Monocyte (primary cell): ENCODE data around the gene CDH11.

GRCh38 chr16:65121766-65122099, at the start of gene CDH11:
Gene CDH11, minus strand, starts transcription at chr16:65122063.
- PRO-cap, 2 experiments: peak in 1 of 2 experiments; most common minus-strand start chr16:65122063 (in 1)

DNA sequence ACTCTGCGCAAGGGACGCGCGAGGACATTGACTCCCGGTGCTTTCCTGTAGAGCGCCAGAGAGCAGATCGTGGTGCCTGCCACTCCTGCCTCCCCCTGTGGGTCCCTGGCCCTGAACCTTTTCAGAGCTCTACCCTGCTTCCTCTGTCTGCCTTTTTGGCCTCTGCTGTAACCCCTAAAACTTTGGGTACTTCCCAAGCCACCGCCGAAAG, 2.0 kb upstream of the CDH11 start:
- PRO-cap, 2 experiments: no peak in any of the 2 experiments

DNA sequence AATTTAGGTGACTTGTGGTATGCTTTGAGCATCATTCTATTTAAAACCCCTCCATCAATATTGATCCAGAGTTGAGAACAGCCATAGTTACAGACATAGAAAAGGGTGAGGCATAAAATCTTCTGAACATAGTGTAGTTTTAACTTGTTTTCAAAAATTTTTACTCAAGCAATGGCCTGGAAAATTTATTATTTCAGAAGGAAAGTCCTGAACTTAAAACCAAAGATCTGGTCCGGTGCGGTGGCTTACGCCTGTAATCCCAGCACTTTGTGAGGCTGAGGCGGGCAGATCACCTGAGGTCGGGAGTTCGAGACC, 66.0 kb upstream of the CDH11 start:
- PRO-cap, 2 experiments: no peak in any of the 2 experiments

DNA sequence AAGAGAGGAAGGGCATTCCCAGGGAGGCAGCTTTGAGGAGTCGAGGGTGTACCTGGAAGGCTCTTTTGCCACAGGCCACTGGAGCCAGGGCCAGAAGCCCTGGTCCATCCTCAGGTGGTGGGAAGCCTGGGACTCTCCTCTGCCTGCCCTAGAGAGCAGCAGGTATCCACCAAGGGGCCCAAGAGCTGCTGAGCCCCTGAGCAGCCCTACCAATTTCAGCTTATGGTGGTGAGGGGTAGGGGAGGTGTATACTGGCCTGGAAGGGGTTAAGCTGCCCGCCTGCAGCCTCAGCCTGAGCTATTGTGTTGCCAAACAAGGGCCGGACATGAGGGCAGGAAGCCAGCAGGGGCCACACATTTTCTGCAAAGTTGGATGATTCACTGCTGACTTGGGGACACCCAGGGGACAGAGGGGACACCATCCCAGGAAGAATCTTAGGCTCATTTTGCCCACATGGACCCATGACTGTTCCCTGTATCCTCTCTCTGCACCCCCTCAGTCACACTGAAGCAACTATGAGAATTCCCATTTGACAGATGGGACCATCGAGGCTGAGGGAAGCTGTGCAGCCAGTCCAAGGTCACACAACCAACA, 1.8 kb downstream of the CDH5 start:
- PRO-cap, 2 experiments: no peak in any of the 2 experiments

DNA sequence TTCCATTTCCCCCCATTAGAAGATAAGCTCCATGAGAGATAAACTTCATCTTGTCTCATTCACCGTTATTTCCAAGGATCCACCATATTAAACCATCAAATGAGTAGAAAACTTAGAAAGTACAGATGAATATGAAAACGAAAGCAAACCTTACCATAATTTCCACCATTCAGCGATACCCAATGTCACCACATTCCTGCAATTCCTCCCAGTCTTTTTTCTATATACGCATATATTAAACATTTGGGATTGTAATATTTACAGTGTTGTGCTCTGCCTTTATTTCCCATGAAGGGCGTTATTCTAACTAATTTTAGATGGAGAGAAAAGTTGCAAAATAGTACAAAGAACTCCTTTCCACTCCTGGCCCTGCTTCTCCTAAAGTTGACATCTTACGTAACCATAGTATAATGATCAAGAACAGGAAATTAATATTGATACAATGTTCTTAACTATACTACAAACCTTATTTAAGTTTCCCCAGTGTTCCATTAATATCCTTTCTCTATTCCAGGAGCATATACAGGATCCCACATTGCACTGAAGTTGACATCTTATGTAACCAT, 46.4 kb downstream of the TK2 start:
- PRO-cap, 2 experiments: no peak in any of the 2 experiments

- PRO-cap, 2 experiments: peak in 1 of 2 experiments; most common plus-strand start chr16:66526083 (in 1); most common minus-strand start chr16:66525959 (in 1)
Observed at GRCh38 chr16:66525816-66526347, 24.0 kb downstream of the TK2 start.

GRCh38 chr16:66843946-66844272, 305 bp upstream of the CA7 start:
- PRO-cap, 2 experiments: no peak in any of the 2 experiments

- PRO-cap, 2 experiments: peak in 1 of 2 experiments; most common minus-strand start chr16:66922041 (in 1)
Observed at GRCh38 chr16:66921837-66922533, 3.3 kb upstream of the CDH16 start.

DNA sequence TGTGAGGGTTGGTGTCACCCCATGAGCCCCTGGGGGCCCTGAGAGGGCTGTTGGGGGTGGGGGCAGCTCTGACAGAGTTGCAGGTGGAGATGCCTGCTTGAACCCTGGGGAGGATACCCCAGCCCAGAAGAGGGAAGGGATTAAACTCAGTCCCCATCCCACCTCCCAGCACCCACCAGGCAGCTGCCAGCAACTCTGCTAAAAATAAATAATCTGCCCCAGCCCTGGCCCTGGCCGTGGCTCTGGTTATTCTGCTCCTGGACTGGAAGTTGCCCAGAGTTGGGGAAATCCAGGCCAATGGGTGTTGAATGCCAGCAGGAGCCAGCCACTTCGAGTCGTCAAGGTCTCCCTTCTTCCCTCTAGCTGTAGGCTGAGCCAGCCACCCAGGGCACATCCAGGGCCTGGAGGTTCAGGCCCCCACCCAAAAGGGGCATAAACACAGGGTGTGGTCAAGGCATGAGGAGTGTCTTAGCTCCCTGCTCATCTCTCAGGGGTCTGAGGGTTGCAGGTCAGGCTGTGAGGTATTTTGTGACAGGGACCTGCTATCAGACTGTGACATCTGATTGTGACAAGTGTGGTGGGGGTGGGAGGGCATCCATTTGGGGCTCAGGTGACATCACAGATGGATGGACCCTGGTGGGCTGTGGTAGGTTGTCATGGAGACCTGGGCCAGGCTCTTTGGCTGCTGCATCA, 923 bp upstream of the RRAD start:
- PRO-cap, 2 experiments: peak in 1 of 2 experiments; most common minus-strand start position 194 of the sequence (in 1)

DNA sequence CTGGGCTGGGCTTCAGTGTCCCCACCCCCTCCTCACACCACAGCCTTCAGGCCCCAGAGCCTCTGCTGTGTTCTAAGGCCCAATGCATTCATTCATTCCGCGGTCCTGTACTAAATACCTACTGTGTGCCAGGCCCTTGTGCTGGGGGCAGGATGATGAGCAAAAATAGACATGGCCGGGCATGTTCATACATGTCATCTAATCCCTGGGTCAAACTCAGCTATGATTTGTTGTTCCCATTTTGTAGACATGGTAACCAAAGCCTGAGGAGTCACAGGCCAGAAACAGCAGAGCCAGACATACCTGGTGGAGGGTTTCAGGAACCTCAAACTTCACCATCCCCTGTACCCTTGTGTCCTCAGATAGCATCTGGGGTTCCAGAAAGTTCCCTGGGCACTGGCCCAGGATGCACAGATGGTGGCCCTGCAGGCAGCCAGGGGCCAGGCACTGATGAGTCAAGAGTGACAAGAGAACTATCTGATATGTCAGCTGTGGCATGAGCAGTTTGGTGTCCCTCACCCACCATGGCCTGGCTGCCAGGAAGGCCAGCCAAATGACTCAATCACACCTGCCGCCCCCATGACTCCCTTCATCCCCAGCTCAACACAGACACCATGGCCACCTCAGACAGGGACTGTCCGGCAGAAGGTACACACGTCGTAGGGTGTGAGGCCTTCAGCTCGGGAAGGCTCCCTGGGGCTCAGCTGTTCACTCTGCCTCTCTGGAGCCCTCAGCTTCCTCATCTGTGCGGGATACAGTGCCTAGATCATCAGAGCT, 2.8 kb upstream of the RRAD start:
- PRO-cap, 2 experiments: no peak in any of the 2 experiments

DNA sequence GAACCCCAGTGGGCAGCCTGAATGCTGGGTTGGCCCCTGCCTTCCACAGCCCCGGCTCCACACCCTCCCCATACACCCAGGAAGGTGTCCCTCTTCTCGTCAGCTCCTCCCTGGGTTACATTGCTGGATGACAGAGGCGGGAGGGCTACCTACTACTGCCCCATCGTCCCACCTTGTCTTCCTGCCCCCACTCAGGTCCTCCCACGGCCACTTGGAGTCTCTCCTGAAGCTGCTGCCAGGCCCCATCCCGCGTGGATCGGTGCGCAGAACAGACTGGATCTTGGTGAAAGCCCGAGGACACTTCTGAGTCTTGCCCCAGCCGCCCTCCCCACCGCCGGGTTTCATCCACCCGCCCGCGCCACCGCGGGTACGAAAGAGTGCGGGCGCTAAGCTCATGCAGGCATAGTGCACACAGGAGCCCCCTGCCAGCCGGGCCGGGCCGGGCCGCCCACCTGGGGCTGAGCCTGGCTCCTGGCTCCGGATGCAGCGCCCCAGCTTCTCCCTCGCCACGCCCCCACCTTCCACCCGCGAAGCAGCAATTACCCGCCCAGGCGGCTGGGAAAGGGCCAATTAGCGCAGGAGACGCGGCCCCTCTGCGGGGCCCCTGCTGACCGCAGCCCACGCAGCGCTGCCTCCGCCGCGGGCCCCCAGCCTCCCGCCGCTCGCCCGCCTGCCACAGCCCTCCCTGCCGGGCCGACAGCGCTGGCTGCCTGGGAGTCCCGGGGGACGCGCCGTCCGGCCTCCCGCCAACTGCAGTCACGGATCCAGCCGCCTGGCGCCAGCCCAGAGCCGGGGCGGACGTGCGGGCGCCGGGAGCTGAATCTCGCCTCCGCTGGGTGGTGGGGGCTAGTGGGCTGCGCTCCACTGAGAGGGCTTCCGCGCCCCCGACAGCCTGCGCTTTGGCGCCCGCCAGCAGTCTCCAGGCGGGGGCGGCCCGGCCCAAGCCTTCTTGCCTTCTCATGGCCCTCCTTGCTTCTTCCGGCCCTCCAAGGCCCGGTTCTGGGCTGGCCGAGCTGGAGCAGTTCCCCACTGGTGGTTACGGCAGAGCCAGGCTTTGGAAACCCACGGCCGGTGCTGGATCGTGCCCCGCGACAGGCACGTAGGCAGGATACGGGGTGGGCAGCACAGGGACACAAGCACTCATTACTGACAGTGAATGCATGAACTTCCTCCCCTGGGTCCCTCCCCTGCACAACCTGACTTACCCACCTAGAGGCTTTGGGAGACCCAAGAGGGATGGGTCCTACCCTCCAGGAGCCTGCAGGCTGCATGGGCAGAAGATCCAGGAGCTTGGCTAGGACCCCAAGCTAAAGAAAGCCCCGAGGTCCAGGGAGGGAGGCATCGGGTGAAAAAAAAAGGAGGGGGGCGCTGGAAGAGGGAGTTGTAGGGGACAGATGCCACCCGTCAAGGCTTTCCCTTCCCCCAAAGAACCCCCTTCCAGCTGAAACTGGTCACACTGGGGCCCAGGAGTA, 15.0 kb upstream of the CBFB start:
- PRO-cap, 2 experiments: no peak in any of the 2 experiments

DNA sequence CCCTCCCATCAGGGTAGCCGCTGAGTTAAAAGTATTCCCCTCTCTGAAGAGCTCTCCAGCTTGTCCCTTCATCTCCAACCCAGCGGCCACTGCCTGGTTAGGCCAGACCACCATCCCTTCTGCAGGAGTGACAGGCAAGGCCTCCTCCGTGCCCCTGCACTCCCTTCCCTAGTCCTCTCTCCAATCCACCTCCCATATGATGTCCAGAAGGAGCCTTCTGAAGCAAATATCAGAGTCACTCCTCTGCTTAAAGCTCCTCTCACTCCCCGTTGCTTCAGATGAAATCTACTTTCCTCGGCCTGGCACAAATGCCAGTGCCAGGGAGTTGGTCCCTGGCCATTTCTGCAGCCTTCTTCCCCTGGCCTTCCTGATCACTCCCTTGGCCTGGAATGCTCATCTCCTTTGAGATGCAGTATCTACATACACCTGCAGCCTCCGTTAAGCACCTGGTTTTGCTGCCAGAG, 6.3 kb downstream of the MATCAP1 start:
- PRO-cap, 2 experiments: no peak in any of the 2 experiments

- PRO-cap, 2 experiments: no peak in any of the 2 experiments
Observed at GRCh38 chr16:67200321-67200909, 1.5 kb downstream of the ELMO3 start.

DNA sequence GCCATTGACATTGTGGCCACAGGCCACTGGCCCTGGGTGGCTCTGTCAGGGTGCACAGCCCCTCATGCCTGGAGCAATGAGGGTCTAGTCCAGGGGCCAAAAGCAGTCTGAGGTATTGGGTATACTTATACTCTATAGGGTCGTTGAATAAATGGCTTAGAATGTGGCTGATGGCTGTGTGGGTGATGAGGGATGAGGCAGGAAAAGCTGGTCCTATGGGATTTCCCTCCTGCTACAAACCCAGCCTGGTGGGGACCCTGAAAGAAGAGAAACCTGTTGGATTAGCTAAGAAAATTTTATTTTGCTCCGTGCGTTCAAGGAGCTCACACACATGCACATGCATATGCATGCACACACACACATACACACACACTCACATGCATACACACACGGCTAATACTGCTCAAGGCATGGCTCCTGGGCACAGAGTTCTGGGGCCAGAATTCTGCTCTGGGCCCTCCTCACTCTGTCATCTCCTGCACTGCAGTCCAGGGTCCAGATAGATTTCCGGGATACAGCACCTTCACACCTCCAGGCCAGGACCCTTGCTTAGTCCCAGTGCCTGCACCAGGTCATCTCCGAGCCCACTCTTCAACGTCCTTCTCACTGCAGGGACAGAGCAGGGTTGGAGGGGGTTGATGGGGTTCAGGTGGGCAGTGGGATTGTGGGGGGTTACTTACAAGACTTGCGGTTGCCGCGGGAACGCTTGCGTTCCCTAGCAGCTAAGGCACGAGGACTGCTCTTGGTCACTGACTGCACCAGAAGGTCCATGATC, 2.4 kb downstream of the TMEM208 start:
- PRO-cap, 2 experiments: peak in 1 of 2 experiments; most common minus-strand start position 473 of the sequence (in 1)

GRCh38 chr16:67301163-67301659, 21.9 kb downstream of the PLEKHG4 start:
- PRO-cap, 2 experiments: no peak in any of the 2 experiments

DNA sequence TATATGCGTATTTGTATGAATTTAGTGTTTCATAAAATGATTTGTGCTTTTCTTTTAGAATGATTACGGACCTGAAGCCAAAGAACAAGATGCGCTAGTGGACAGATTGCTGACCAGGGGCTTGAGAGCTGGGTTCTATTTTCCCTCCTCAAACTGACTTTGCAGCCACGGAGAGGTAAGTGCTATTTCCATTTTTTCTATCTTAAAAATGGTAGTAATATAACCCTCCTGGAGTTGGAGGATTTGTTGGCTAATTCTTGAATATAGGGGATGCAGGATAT, 8.7 kb downstream of the CTCF start:
- PRO-cap, 2 experiments: no peak in any of the 2 experiments

DNA sequence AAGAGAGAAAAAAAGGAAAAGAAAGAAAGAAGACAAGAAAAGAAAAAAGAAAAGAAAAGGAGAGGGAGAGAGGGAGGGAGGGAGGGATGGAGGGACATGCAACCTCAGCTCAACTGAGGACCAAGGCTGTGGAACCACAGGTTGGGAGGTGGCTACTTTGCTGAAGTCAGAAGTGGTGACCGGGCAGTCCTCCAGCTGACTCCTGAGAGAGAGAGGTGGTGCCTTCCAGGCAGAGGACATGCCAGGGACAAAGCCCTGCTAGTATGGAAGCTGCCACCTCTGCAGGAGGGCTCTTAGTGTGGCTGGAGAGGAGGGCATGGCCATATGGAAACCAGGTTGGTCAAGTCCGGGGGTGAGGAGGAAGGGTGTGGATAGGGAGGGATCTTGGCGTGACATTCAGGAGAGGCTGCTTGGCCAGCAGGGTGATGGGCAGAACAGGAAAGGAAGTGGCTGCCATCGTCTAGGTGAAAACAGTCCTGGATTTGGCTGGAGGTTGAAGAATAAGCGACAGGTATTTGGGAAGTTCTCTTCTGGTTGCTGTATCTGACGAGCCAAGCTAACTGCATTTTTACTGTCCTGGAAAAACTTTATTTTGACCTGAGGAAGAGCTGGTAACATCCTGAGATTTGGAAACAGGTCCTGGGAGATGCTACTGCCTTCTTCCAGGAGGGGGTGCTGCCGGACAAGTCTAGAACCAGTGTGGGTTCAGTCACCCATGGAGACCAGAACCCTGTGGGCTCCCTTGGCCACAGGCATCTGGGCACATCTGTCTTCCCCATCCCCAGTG, 5.8 kb downstream of the C16orf86 start:
- PRO-cap, 2 experiments: no peak in any of the 2 experiments

DNA sequence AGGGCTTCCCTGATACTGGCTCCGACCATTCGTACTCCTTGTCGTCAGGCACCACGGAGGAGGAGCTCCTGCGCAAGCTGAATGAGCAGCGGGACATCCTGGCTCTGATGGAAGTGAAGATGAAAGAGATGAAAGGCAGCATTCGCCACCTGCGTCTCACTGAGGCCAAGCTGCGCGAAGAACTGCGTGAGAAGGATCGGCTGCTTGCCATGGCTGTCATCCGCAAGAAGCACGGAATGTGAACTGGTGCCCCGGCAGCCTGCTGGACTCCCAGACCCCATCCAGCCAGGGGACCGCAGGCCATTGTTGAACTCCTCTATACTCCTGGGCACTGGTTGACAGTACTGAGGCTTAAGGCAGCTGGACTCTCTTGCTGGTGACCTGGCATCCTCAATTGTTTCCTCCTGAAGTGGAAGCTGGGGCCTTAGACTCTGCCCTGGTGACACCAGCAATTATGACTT, 1.2 kb downstream of the THAP11 start:
- PRO-cap, 2 experiments: no peak in any of the 2 experiments

- PRO-cap, 2 experiments: peak in 2 of 2 experiments; most common plus-strand start chr16:67863449 (in 2)
Observed at GRCh38 chr16:67862806-67863719, 9.8 kb upstream of the EDC4 start.

GRCh38 chr16:67885059-67885378, 334 bp downstream of the NRN1L start:
- PRO-cap, 2 experiments: no peak in any of the 2 experiments